Parietal lobe (tissue), 2 donors: Measurements from ENCODE around the gene ERBB4.

GRCh38 chr2:207239202-207239791 is 73.5 kb upstream of the KLF7 start:
- RAMPAGE, long total RNA, result no peak

- RAMPAGE, long total RNA, result no peak
These were observed 165.0 kb upstream of the KLF7 start for GRCh38 chr2:207330761-207331190.

DNA sequence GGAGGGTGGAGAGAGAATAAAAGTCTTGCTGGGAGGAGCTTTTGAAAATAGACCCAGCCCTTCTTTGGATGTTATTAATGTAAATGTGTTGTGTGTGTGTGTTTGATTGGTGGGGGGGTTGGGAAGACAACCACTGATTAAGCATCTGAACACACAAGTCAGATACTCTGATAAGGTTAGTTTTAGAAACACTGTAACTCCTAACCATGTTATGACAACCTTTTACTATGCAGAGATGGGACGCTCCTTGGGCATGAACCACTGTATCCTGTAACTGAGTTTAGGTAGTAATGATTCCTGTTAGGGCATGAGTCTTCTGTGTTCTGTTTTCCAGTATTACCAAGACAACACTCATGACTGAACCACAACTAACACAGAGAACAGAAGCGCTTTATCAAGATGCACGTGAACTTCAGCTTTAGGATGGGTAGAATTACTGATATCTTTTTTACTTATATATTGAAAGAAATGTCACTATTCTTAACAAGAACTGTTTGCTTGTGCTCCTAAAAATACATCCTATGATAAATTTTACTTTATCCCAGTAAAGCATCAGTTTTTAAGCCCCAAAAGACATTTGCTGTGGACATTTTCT is 14.1 kb upstream of the CREB1 start:
- RAMPAGE, long total RNA, result no peak

DNA sequence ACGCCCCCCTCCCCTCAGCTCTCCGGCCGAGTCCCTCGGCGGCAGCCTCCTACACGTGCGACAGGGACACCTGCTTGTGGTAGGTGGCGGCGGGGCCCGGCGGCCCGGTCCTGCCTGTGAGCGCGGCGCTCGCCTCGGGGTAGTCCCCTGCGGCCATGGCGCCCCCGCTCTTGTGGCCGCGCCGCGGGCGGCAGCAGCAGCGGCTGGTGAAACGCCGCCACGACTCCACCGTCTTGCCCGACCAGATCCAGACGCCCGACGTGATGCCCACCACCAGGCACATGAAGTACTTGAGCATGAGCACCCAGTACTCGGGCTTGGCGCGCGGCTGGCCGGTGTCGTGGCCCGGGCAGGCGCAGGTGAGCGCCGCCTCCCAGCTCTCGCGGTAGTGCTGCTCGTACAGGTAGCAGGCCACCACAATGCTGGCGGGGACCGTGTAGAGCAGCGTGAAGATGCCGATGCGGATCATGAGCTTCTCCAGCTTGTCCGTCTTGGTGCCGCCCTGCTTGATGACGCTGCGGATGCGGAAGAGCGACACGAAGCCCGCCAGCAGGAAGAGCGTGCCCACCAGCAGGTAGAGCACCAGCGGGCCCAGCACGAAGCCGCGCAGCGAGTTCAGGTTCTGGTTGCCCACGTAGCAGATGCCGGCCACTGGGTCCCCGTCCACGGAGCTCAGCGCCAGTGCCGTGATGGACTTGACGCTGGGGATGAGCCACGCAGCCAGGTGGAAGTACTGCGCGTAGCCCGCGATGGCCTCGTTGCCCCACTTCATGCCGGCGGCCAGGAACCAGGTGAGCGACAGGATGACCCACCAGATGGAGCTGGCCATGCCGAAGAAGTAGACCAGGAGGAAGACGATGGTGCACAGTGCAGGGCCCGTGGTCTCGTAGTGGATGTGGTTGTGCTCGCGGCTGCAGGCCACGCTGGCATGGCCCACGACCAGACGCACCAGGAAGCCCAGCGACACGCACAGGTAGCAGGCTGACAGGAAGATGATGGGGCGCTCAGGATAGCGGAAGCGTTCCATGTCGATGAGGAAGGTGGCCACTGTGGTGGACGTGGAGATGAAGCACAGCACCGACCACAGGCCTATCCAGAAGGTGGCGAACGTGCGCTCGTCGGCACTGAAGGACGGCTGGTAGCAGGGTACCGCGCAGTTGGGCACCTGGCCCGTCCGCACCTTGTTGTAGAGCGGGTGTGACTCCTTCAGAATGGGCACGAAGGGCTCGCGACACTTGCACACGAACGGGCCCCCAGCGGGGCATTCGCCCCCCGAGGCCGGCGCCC is 2.3 kb downstream of the FZD5 start:
- RAMPAGE, long total RNA, result no peak

- RAMPAGE, long total RNA, result no peak
These were observed 33.0 kb upstream of the FZD5 start for GRCh38 chr2:207802685-207803084.

DNA sequence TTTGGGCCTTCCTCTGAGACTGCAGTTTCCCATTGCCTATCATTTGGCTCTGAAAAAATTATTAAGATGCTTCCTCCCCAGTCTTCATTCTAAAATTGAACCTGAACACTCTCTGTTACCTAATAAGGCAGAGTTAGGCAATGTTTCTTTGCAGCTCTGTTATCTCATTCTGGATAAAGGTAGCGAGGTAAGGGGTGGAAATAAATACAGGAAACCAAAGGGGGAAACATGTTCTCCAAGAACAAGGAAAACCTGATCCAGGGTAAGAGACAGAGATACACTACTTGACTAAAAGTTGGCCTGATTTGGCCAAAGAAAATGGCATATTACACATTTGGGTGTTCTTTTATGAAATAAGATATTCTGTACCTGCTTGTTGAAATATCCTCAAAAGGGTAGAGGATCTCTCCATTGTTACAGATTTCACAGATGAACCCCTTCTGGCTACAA is 91.1 kb upstream of the FZD5 start:
- RAMPAGE, long total RNA, result no peak

- RAMPAGE, long total RNA, result no peak
These were observed 100.2 kb upstream of the FZD5 start for GRCh38 chr2:207869838-207870328.

DNA sequence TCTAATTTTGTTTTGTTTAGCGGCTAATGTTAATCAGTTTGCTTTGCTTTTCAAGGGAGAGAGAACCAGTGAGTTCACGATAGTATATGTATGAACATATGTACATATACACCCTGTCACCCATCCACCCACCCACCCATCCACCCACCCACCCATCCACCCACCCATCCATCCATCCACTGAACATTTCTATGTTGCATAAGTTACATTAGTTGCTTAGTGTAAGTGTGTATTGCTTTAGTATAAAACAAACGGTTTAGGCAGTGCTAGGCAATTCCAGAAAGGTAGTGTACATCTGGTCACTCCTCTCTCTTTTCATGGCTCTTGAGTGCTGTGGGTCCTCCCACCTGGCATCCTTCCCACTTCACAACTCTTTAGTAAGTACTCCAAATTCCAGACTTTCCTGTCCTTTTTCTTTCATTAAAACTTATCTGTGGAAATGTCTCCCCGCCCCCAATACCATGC is 122.6 kb downstream of the PLEKHM3 start:
- RAMPAGE, long total RNA, result no peak

DNA sequence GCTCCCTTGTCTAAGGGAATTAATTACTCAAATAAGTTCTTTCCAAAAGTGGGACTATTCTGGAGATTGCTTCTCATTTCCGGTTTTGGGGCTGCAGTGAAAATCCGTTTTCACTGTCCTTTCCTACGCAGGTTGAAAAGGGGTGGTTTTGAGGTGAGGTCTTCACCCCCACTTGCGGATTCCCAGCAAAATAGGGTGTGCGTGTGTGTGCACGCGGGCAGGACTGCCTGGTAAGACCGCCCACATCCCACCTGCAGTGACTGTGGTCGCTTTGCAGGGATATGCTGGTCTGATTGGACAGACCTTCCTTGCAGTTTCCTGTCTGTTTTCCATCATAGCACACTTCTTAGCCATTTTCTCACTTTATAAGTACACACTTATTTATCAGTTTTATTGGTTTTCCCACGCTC is 519 bp upstream of the PLEKHM3 start:
- RAMPAGE, long total RNA, result no peak

DNA sequence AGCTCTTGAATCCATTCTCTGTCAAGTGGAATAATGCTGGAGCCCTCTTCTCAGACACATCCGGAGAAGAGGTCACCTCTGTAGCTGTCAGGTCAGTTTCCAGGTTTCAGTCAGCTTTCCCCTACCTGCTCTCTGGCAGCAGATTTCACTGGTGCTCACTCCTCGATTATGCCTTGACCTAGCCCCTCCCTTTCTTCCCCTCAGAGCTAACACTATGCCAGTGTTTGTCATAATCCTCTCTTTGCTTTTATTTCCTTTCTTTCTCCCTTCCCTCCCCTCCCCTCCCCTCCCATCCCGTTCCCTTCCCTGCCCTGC is 22.5 kb upstream of the PLEKHM3 start:
- RAMPAGE, long total RNA, result no peak

DNA sequence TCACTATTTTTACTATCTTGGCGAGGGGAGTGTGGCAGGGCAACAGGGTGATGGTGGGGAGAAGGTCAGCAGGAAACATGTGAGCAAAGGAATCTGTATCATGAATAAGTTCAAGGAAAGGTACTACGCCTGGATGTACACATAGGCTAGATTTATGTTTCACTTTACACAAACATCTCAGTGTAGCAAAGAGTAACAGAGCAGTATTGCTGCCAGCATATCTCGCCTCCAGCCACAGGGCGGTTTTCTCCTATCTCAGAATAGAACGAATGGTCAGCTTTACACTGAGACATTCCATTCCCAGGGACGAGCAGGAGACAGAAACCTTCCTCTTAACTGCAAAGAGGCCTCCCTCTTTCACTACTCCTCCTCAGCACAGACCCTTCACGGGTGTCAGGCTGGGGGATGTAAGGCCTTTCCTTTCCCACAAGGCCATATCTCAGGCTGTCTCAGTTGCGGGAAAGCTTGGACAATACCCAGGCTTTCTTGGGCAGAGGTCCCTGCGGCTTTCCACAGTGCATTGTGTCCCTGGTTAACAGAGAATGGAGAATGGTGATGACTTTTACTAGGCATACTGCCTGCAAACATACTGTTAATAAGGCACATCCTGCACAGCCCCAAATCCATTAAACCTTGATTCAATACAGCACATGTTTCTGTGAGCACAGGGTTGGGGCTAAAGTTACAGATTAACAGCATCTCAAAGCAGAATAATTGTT is 2.2 kb upstream of the IDH1 start:
- RAMPAGE, long total RNA, result no peak

GRCh38 chr2:208358736-208359038 is 47.9 kb upstream of the PTH2R start:
- RAMPAGE, long total RNA, result no peak

- RAMPAGE, long total RNA, result no peak
These were observed 4.3 kb downstream of the CPS1 start for GRCh38 chr2:210560697-210561021.

DNA sequence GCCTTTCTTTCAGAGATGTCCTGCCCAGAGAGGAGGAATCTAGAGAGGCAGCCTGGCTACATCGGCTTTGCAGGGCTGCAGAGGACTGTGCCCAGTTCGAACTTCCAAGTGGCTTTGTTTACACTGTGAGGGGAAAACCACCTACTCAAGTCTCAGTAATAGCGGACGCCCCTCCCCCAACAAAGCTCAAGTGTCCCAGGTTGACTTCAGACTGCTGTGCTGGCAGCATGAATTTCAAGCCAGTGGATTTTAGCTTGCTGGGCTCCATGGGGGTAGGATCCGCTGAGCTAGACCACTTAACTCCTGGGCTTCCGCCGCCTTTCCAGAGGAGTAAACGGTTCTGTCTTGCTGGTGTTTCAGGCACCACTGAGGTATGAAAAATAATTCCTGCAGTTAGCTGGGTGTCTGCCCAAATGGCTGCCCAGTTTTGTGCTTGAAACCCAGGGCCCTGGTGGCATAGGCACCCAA is 300.8 kb downstream of the ERBB4 start:
- RAMPAGE, long total RNA, result no peak

GRCh38 chr2:212538720-212539771 is at the start of gene ERBB4:
Gene ERBB4 (minus strand): TSS chr2:212538802.
- RAMPAGE, long total RNA, result no peak

DNA sequence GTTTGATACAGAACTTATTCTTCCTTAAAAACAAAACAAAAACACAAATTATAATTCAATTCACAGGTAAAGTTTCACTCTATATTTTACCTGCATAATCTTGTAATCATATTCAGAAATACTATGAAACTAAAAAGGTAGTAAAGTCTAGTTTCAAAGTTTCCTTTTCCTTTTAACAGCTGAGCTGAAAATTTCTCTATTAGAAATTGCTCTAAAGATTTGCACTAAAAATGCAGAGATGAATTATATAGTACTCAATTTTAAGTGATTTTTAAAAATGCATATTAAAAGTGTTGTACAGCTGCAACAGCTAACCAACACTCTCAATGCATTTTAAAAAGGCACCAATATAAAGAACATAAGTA is 148.6 kb downstream of the IKZF2 start:
- RAMPAGE, long total RNA, result no peak

GRCh38 chr2:213188979-213189990 is 37.9 kb upstream of the IKZF2 start:
- RAMPAGE, long total RNA, result no peak

DNA sequence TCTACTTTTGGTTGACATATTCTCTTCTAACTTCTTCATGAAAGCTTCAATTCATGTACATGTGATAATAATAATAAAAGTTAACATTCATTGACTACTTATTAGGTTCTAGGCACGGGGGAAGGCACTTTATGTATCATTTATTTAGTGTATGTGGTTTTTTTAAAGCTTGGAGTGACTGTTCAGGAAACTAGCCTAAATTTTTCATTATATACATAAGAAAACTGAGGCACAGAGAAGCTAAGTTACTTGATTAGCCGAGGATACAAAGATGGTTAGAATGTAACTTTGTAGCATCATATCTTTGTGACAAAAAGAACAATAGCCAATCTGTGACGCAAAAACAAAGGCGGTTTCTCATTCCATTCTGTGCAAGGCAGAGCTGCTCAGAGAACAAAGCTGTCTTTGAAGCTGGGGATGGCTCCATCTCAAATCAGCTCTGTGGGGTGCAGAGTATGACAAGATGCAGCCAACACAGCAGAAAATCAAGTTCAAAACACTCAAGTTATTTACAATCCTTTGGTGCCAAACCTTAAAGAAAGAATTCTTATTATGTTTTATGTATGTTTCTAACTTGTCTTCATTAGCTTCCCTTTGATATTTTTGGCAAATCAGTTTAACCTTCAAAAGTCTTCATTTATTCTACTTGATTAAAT is 82.0 kb upstream of the VWC2L start:
- RAMPAGE, long total RNA, result no peak

DNA sequence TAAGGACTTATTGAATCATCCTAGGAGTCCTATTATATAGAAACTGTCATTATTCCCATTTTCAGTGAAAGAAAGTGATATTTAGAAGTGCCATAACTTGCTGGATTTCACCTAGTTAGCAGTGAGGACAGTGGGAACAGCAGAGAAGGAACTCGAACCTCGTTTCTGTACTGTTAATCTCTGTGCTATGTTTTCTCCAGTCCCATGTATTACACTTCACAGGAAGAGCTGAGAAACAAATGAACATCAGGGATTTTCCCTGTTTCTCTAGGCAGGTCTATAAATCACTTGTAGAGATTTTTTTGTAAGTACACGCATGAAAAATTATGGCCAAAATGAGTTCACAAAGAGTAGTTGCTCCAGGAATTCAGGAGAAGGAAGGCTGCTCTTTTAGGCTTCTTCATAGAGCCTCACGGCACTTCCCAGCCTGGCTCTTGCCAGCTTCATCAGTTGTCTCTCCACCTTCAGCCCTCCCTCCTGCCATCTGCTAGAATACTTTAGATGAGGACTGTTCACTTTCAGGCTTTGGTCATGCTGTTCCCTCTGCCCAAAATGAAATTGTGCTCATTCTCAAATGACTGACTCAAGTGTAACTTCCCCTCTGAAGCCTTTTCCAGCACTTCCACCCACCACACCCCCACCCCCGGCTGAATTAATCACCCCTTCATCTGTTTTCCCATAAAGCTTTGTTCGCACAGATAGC is 1.7 kb upstream of the ABCA12 start:
- RAMPAGE, long total RNA, result no peak

GRCh38 chr2:215370133-215370668 is 58.3 kb downstream of the ATIC start:
- RAMPAGE, long total RNA, result no peak